Measurements from ENCODE around the genes DOLK and CRAT.

GRCh38 chr9:128915640-128915871 is 5.2 kb upstream of the PHYHD1 start:
- RRBS = no CpG with 5 or more reads among the region's 3 CpGs

GRCh38 chr9:128946933-128947319 is 477 bp downstream of the DOLK start:
- RRBS = 0% methylated on average over 2 of the region's 23 CpGs

DNA sequence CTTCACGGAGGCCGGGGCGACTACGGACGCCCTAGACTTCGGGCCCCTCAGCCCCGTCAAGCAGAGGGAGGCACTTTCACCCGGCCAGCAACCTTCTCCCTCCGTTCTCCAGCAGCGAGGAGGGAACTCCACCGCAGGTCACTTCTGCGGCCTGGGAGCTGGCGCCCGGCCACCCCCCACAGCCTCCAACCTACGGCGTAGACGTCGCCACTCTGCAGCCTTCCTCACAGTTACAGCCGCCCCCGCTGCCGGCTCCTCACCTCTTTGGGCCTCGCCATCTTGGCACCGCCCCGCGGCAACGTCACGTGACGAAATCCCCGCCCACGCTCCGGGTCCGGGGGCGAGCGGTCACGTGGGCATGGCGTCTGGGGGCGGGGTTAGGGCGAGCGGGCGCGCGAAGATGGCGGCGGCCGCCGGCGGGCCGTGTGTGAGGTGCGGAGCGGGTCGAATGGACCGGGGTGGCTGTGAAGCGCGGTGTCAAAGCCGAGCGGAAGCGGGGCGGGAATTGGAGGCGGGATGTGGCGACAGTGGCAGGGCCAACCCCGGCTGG is at the start of gene DOLK:
DOLK (minus strand) TSS at position 284 of the 550 bp plus-strand sequence.
- RRBS = 1% methylated on average over 52 of the region's 61 CpGs

DNA sequence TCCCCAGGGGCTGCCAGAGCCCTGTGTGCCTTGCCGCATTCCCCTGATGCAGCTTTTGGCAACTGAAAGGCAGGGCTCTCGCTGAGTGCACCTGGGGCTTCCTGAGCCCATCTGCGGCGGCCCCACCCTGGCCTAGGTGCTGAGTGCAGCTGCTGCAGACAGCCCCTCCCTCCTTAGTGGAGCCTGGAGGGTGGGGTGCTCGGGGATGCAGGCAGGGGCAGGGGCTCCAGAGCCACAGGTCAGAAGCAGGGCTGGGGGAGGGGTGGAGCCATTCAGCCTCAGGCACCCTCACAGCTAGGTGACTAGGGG is 19.9 kb downstream of the SH3GLB2 start:
- RRBS = no CpG with 5 or more reads among the region's 5 CpGs

GRCh38 chr9:129052544-129053071 is 16.2 kb downstream of the MIGA2 start:
- RRBS = no CpG with 5 or more reads among the region's 8 CpGs

GRCh38 chr9:129088907-129090296 is 8.5 kb downstream of the DOLPP1 start:
- RRBS = 89% methylated on average over 3 of the region's 34 CpGs

DNA sequence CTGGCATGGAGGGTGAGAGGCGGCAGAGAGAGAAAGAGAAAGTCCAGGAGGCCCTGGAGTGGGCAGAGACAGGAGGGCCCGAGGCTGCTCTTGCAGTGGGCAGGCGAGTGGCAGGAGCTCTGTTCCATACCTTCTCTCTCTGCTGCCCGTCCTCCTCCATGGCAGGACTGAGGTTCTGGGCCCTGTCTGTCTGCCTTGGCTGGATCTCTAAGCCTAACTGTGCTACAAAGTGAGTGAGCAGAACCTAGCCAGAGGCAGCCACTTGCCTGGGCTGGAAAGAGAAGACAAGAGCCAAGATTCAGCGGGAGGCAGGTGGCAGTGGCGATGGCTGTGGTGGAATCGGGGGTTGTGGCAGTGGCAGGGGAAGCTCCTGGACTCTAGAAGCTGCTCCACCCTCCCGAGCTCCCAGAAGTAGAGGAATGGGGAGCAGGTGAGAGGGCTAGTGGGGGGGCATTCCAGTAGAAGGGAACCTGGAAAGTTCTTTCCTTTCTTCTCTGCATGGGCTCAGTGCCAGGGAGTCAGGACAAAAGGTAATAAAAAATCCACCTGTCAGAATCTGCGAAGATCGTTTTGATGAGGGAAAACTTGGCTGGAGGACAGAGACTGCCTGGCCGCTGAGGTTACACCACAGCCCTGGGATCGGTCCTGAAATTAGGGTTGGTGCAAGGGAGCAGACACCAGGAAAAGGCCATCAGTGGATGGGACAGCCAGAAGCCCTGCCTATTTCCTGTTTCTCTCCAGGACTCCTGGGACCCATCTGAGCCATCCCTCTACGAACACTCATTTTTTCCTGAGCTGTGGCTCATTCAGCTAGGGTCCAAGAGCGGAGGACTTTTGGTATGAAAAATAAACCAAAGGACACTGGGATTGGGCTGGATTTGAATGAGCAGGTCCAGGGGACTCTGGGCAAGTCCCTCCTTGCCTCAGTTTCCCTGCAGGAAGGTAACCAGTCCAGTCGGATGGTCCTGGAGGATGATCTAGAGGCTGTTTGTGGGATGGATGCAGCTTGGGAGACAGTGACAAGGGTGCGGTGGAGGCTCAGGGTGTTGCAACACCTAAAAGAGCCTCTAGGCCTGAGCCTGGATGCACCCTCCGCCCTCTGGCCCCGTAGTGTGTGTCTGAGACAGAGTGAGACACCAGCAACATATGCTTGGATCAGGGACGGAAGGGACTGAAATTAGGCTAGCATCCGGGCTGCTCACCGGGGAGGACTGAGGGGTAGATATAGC is 1.5 kb downstream of the CRAT start:
- RRBS = no CpG with 5 or more reads among the region's 21 CpGs

DNA sequence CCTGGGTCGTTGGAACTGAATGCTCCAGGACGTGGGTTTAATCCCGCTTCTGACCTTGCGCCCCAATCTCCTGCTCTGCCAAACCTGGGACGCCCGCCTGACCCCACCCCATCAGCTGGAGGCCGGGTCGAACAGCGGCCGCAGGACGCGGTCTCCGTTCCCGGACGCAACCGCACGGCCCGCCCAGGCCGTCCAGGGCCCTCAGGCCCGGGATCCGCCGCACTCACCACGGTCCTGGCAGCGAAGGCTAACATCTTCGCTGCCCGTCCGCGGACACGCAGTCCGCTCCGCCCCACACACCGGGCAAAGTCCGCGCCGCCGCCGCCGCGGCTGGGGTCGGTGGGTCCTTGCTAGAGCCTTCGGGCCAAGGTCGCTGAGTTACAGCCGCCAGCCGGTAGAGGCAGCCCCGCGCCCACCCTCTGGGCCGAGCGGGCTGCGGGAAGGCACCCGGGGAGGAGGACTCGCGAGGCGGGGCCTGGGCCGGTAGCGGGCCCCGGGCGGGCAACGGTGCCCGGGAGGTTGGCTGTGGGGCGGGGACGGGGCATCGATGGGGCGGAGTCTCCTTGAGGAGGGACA is at the start of gene CRAT:
CRAT (minus strand) TSS at position 538 of the 576 bp plus-strand sequence.
- RRBS = 1% methylated on average over 44 of the region's 63 CpGs

- RRBS = 4% methylated on average over 2 of the region's 10 CpGs
Observed at GRCh38 chr9:129139180-129139748, 28.0 kb downstream of the PTPA start.

- RRBS = no CpG with 5 or more reads among the region's 9 CpGs
Observed at GRCh38 chr9:129147332-129147760, 30.7 kb downstream of the IER5L start.

DNA sequence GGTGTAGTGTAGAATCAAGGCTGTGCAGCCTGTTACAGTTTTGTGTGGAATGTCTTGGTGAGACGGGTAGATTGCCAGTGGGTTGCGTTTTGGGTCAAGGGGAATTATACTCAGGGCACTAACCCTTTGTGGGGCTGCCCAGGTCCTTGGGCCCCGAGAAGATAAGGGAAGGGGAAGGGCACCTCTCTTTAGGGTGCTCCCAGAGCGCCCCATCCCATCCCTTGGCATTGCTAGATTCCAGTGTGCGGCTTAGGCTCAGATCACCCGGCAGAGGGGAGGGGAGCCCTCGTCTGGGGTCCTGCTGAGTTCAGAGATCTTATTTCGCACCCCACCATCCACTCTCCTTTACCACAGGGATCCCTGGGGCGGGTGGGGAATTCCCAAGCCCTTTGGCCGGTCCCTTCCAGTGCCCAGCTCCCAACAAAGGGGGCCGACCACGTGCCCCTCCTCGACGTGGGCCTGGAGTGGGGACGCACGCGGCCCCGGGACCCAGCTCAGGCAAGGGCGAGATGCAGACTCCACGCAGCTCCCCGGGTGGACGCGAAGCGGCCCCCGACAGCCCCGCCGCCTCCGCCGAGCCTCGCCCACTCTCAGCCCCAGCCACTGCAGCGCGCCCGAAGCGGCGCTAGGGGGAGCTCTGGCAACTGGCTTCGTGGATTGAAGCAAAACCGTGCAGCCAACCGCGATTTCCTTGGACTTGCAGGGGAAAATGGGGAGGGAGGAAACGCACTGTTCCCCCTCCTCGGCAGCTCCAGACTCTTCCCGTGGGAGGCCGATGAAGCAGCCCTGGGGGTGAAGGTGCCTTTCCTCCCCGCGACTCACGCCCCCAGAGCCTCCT is 4.3 kb downstream of the IER5L start:
- RRBS = 2% methylated on average over 10 of the region's 46 CpGs

- RRBS = 1% methylated on average over 12 of the region's 75 CpGs
Observed at GRCh38 chr9:129174398-129175352, 3.4 kb downstream of the IER5L start.

DNA sequence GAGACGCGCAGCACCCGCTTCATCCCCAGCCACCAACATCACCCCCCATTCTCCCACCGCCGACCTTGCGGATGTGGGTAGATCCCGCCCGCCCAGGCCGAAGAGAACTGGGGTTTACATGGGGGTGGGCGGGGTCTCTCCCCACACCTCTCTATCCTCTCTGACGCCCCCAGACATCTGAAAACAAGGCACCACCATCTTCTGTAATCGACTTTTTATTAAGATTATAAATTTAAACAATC is 2.8 kb downstream of the IER5L start:
- RRBS = no CpG with 5 or more reads among the region's 12 CpGs

DNA sequence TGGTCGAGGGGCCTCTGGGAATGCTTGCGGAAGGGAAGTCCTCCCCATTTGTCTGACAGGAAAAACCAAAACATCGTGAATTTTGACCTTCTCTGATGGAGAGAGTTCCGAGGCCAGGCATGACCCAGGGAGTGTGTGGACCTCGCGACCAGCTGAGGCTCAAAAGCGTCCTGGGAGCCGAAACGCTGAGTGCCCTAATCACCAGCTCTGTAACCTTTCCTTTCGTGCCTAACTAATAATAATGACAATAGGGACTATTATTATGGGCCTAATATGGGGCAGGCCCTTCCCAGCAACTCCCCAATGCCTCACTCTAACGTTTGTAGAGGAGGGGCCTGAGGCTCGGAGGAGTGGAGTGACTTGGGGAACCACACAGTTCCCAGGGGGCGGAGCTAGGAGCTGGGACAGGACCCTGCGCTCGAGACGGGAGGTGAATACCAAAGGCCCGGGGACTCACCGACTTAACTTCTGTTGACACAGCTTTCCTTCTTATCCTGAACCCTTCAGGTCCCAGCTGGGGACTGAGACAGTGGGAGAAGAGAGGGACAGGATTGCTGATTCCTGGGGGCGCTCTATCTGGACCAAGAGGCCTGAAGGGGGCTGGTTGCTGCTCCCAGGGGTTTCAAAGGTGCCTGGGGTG is 927 bp upstream of the IER5L start:
- RRBS = no CpG with 5 or more reads among the region's 19 CpGs

- RRBS = no CpG with 5 or more reads among the region's 12 CpGs
Observed at GRCh38 chr9:129225859-129226250, 47.8 kb upstream of the IER5L start.

DNA sequence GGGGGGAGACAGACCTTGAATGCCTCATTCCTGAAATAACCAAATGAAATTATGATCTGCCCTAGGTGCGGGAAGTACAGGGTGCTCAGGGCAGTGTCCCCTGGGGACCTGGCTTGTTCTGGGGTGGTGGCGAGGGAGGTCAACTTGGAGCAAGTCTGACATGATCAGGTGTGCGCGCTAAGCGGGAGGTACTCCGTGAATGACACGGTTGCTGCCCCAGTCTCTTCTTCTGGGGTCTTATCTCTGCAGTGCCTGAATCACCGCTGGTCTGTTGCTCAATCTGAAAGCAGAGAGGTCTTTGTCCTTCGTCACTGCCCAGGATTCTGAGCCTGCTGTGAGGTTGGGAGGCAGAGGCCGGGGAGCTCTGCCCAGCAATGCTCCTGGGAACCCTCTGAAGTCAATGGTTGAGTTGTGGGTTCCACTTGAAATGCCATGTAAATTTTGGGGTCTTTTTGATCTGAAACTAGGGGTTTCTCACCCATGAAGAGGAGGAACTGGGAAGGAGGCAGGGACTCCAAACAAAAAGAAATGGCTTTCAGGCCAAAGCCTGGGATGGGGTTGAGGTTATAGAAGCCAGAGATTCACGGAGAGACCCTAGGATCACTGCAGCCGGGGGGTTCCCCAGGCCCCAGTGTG is 51.6 kb upstream of the IER5L start:
- RRBS = no CpG with 5 or more reads among the region's 12 CpGs

GRCh38 chr9:129242520-129243477 is 64.7 kb upstream of the IER5L start:
- RRBS = no CpG with 5 or more reads among the region's 25 CpGs

GRCh38 chr9:129340829-129341479 is 162.9 kb upstream of the IER5L start:
- RRBS = 69% methylated on average over 10 of the region's 27 CpGs

GRCh38 chr9:129343686-129344324 is 165.7 kb upstream of the IER5L start:
- RRBS = 6% methylated on average over 4 of the region's 19 CpGs

- RRBS = 4% methylated on average over 6 of the region's 26 CpGs
Observed at GRCh38 chr9:129401770-129402891, 218.8 kb downstream of the C9orf50 start.